Endometrial microvascular endothelial cells (primary cell): ENCODE results near the gene PCCB.

DNA sequence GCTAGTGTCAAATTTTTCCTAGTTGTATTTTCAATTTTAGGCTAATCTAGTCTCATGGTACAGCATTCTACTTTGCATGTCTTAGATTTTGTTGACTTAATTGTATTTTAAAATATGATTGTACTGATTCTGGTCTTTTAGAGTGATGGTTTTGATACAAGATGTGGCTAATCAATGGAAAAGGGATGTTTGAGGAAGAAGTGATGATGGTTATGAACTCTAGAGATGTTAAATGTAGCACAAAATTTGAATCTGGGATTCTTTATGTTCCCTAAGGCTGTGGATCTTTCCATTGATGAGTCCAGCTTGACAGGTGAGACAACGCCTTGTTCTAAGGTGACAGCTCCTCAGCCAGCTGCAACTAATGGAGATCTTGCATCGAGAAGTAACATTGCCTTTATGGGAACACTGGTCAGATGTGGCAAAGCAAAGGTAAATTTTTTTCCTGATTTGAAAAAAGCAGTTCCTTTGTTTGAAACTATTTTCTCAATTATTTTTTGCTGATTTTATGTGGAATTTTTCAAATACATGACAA, 59.7 kb downstream of the ATP2C1 start:
- RAMPAGE, long total RNA: no peak

- RAMPAGE, long total RNA: no peak
Measured at GRCh38 chr3:131025476-131025902, 1.1 kb downstream of the ASTE1 start.

GRCh38 chr3:131025903-131026154, 796 bp downstream of the ASTE1 start:
- RAMPAGE, long total RNA: no peak

DNA sequence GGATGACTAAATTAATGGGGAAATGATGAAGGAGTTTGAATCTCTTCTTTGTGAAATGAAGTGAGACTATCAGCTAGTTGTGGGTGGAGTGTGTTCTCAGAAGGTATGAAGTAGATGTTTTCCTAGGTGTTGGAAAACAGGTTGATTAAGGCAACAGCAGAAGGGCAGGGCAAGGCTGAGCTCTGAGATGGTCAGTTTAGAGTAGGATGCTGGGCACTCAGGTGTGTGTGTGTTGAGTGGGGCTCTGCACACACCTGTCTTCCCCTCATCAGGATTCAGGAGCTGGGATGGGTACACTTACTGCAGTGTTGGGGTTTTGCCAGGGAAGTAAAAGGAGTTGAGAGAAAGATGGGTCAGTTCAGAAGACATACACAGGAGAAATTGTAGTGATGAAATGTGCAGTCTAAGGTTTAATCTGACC, 3.1 kb downstream of the NUDT16 start:
- RAMPAGE, long total RNA: no peak

DNA sequence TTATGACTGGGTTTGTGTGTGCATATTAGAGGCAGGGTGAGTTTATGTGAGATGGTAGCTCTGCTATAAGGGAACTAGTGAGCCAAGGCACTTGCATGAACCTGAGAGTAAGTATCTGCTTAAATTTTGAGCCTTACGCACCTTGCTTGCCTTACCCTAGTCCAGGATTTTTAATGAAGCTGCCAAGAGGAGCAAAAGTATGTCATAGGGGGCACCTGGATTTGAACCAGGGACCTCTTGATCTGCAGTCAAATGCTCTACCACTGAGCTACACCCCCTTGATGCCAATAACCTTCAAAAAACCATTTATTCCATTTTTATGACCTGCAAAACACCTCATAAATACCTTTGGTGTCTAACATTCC, 88.3 kb upstream of the ACP3 start:
- RAMPAGE, long total RNA: no peak

DNA sequence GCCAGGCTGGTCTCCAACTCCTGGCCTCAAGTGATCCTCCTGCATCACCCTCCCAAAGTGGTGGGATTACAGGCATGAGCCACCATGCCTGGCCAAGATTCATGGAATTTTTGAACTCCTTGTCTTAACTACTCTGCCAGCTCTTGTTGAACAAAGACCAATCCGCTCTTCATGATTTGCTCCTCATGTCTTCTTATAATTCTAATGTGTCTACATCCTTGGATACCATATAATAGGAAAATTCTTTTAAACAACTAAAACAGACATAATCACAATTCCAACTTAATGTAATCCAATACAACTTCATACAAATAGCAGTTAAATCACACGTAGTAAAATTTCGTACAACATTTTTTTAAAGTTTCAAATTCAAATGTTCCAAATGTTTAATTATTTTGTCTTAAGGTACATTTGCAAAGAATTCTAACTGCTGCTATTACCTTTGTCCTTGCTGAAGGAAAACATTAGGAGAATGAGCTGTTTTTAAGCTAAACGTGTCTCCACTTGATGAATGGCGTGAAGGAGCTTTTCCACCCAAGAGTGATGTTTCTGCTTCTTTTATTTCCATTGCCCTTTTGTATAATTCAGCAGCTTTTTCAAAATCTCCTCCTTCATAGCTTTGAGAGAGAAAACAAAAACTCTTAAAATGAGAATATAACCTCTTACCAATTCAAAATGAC, 21.5 kb downstream of the UBA5 start:
- RAMPAGE, long total RNA: no peak

- RAMPAGE, long total RNA: no peak
Measured at GRCh38 chr3:133459431-133459890, 59.6 kb downstream of the BFSP2 start.

DNA sequence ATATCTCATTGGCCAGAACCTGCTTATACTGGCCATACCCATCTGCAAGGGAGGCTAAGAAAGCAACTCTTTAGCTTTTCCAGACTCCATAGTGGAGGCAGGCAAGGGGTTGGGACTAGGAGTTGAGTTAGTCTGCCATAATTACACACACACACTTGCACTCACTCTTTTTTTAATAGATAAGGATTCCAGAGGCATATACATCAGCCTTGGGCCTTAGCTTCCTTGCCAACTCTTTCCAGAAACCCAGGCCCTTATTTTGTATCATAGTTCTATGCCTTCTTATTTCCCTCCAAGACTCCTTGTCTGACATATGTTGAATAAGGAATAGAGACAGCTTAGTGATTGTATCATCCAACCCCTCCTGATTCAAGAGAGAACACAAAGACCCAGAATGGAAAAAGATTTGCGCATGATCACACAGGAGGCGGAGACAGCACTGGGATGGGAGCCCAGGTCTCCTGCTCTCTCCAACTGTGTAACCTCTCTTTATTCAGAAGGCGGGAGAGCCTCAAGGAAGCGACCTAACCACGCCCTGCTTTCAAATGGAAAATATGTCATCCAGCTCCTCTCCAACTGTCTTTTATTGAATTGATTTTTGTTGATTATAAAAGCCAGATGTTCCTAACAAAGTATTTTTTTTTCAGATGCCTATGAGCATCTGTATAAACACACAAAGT, 74.2 kb downstream of the BFSP2 start:
- RAMPAGE, long total RNA: no peak

- RAMPAGE, long total RNA: no peak
Measured at GRCh38 chr3:134028382-134029197, 1.1 kb downstream of the SLCO2A1 start.

- RAMPAGE, long total RNA: no peak
Measured at GRCh38 chr3:134030304-134030660, 557 bp upstream of the SLCO2A1 start.

DNA sequence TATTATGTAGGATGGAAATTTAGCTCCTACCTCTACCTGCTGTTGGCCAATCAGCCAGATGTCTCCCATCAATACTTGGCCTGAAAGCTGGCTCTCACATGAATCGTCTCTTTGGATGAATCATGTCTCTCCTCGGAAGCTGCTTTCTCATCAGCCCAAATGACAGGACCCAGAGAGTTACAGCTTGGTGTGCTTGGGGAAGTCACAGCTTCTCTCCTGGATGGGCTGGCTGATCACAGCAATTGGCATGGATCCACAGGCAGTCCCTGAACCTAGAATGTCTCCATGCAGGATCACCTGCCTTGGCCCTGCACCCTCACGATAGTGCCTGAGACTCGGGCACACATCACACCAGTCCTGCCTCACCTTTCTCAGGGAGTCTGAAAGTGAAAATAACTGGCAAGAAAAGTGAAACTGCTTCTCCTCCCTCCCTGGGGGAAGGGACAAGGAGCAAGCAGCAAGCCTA, 27.7 kb upstream of the SLCO2A1 start:
- RAMPAGE, long total RNA: no peak

DNA sequence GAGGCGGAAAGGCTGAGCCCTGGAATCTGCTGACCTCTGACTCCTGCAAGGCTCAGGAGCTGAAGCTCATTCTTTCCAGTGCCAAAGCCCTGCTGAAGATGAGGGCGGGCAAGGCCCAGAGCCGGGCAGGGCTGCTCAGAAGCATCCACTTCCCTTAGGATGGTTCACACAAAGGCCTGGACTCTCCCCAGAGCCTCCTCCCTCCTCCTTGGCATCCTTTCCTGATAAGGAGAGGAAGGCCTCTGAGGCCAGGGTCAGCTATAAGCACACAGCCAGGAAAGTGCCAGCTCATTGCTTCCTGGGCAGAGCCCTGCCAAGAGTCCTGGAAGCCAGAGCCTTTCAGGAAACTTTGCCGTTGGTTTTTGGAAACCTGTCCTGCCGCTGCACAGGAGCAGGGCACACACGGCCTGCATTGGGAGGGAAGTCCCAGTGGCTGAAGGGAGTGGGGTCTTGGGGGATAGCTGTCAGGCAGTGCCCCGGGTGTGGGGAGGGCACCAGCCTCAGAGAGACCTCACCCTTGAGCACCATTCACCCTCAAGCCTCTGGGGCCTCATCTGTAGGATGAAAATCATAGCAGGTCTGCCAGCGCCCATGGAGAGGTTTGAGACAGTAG, 37.3 kb upstream of the SLCO2A1 start:
- RAMPAGE, long total RNA: no peak

- RAMPAGE, long total RNA: no peak
Measured at GRCh38 chr3:134200097-134200680, 50.5 kb downstream of the RYK start.

DNA sequence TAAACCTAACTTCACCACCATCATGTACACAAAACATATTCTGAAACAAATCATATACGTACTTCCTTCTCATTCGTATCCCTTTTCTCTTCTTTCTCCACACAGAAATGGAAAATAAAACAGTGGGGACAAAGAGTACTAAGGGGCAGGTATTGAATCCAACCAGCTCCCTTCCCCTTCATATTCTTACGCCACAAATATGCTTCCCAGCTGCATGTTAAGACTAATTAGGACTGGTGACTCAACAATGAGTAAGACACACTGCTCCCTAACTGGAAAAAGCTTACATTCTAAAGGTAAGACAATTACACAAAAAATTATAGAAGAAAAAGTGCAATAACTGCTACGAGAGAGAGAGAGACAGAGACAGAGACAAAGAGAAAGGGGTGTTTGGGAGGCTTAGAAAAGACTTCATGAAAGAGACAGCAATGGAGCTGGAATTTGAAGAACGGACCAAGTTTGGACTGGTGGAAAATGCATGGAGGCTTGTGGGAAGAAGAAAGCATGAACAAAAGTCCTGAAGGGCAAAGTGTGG, 49.4 kb downstream of the RYK start:
- RAMPAGE, long total RNA: no peak

GRCh38 chr3:134363817-134364990, 10.0 kb downstream of the AMOTL2 start:
- RAMPAGE, long total RNA: no peak

- RAMPAGE, long total RNA: no peak
Measured at GRCh38 chr3:134381694-134382244, 7.5 kb upstream of the AMOTL2 start.

DNA sequence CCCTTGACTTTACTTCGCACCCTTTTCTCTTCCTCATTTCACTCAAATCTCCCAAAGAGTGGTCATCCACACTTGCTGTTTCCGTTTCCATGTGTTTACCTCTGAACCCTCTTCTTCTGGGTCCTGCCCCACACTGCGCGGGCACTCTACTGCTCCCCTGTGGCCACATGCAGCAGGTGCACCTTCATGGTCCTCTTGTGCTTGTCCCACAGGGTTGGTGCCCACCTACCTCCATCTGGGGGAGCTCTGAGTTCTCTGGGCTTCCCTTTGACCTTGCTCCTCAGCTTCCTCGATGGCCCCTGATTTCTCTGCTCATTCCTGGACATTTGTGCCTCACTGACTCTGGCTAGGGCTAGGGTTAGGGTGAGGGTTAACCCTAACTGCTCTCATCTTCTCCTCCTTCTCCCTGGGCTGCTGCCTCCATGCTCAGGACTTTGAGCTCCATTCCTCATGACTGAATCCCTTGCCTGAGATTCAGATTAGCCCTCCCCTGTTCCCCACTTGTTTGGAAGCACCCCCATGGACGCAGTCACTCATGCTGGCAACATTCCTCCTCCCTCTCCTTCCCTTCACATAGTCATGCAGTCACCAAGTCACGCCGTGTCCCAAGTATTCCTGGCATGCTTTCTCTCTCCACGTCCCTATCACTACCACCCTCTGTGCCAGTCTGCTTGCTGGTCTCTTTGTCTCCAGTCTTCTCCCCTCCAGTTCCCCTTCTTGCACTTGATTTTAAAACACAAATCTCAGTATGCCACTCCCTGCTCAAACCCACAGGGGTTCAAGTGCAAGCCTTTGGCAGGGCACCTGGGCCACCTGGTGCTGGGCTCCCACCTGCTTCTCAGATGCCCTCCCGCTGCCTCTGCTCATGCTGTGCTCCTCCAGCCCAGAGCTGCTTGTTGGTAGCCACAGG, 26.7 kb upstream of the KY start:
- RAMPAGE, long total RNA: no peak

DNA sequence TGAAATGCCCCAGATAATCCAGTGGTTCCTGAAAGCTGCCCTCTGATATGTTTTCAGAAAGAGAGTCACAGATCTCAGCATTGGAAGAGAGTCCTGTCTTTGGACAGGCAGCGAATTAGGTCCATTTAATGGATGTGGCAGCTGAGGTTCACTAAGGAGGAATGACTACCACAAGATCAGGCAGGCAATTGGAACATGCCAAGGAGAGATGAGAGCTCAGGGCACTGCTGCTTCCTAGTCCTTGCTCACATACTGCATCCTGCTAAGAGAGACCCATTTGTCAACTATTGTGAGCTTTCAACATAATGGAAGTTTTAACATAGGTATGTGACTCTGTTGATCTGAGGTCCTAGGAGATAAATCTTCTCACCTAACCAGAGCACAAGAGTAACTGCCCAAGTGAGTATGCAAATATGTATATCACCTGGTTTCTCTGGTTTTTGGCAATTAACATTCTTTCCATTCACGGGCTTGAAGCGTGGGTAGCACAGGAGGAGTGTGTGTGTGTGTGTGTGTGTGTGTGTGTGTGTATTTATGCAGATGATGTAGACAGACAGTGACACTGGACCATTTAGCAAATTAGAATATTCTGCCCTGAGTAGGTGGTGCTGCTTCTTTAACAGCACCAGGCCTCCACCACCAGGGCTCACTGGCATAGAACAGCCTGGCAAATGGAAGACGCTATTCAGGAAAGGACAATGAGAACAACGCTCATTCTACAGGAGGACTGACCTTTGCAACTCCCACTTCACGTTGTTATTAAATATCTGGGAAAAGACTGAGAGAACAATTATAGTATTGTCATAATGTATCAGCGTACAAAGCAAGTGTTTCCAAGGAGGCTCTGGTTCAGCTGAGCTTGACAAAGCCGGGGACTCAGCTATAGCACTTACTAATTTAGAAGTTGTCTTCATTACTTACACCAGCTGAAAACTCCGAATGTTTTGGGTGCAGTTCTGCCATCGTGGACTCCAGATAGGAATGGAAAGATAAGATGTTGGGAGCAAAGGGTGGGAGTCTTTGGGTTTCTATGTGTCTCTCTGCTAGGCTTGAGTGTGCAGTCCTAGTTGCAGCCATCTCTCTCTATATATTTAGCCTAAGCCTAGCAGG, 15.1 kb downstream of the EPHB1 start:
- RAMPAGE, long total RNA: no peak

DNA sequence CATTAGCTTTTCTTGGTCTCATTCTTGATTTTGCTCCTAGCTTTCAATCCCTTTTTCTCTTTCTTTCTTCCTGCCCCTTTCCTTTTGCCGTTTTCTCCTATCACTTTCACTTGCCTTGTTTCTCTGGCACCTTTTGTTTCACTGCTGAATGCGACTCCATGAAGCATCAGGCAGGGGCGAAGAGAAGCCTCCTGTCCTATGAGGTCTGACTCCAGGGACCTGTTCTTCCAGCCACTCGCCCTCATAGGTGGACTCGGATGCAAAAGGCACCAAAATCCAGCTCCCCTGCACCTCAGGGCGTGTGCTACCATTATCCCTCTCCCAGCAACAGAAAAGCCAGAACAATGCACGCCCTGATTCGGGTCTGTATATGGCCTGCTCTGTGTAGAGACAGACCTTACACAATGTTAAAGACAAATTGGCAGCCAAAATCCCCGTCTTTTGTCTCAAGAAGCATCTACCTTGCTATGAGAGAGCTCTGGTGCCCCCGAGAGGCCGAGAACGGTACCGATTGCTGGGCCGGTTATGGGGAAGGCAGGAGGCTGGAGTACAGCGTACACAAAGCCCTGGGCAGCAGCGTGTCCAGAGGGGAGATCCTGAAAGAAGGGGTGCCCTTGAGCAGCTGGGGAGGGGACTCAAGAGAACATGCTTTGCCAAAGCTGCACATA, 461.8 kb upstream of the PPP2R3A start:
- RAMPAGE, long total RNA: no peak

GRCh38 chr3:136250140-136250835, at the start of gene PCCB:
TSS of gene PCCB (plus strand) at chr3:136250340.
- RAMPAGE, long total RNA: start-site peak on the plus strand at chr3:136250361-136250372, 77 and 111 reads in 2 replicates